Smooth muscle cell (in vitro differentiated cells): ENCODE measurements around a stretch of chr19.

DNA sequence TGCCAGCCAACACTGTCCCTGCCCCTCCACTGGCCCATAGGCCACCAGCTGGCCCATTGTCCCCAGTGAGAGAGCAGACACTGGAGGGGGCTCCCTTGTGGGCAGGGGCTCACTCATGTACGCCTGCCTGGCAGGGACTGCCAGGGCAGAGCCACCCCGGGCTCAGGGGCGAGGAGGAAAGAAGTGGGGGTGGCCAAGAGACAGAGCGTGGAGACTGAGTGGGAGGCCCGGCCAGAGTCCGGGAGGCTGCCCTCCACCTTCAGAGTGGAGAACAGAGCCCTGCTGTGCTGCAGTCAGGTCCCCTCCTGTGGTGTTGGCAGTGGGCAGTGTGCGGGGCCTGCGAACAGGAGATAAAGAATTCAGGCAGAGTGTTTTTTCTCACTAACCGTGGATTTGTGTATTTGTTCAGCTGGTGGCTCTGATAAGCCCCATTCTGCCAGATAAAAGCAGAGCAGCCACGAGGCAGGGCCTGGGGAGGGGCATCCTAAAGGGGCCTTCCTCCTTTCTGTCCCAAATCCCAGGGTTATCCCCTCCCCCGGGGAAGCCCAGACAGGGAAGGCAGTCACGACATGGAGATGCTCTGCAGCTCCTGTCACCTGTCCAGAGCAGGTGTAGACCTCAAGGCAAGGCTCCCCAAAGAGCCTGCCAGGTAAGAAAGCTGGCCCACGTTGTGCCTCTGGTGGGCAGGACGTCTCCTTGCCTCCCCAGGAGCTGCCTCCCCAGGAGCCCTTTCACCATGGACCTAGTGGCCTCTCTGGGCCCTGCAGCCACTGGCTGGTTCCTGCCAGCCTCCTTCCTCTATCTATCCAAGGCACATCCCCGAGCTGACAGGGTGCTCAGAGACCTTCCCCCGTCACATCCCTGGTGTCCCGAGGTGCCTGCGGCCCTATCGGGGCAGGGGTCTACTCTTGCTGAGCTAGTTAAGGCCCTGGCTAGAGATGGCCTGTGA lies 33.0 kb downstream of the LYL1 start:
- RAMPAGE, long total RNA: no peak

GRCh38 chr19:13076266-13076702 lies 26.4 kb downstream of the LYL1 start:
- RAMPAGE, long total RNA: no peak

- RAMPAGE, long total RNA: no peak
These were observed 7.9 kb downstream of the LYL1 start for GRCh38 chr19:13094679-13095295.

- RAMPAGE, long total RNA: no peak
These were observed 7.2 kb downstream of the LYL1 start for GRCh38 chr19:13095296-13096077.

DNA sequence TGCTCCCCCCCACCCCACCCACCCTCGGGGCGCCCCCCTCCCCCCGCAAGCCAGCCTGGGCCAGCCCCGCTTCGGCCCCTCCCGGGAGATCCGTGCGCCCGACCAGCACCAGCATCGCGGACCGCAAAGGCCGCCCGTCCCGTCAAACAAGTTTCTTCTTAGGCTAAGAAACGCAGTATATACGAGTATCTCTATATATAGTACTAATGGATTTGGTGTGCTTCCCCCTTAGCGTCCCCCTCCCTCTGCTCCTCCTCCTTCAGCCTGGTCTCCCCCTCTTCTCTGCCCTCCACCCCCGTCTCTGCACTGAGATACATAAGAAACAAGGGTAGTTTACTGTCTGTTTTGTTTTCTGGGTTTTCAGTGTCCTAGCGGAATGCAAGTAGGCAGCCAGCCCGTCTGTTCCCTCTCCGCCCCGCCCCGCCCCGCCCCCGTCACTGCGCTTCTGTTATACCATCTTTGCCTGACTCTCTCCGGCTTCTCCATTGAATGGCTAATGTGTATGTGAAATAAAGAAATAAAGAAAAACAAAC lies 4.3 kb downstream of the LYL1 start:
- RAMPAGE, long total RNA: no peak

DNA sequence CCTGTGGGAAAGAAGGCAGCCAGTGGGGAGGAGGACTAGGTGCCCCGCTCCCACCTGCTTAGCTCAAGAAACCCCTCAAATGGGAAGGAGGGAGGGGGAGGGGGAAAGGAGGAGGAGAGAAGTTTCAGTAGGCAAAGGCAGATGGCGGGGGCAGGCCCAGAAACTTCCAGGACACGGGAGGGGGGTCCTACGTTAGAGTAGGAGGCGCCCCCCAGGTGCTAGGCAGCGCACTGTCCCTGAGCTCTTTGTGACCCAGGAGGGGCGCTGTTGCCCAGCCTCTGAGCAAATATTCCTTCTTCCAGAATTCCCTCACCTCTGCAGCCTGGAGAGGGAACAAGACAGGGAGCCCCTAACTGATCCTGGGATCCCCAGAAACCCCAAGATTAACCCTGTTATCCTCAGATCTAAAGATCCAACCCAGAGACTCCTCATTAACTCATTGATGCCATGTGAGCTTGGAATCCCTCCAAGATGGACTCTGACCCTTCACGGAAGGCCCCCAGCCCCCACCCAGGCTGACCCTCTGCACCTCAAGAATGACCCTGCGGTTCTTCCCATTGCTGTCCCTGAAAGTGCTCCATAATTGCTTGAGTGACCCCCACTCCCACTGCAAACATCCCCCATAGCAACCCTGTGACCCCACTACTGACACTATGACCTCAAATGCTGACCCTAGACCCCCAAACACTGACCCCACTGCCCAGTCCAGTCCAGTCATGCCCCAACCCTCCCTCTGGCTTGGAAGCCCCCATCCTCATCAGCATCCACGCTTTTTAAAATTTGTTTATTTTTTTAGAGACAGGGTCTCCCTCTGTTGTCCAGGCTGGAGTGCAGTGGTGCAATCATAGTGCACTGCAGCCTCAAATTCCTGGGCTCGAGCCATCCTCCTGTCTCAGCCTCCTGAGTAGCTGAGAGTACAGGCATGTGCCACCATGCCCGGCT lies 1.2 kb downstream of the LYL1 start:
- RAMPAGE, long total RNA: no peak

- RAMPAGE, long total RNA: no peak
These were observed 5.5 kb downstream of the IER2 start for GRCh38 chr19:13155451-13156372.

DNA sequence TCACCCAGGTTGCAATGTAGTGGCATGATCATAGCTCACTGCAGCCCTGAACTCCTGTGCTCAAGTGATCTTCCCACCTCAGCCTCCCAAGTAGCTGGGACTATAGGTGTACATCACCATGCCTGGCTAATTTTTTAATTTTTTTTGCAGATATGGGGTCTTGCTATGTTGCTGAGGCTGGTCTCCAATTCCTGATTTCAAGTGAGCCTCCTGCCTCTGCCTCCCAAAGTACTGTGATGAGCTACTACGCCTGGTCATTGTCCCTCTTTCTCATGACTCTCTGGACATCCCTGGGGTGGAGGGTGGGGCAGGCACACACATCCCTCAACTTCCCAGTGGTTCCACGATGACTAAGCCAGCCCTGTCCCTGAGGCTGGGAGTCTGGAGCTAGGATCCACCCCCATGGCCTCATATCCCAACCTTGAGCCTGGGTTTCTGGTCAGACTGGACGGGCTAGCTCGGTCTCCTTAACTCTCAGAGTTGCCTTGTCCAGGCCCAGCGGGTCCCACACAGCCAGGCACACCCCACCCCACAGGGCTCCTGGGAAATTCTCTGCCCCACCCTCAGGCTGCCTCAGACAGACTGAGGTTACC lies 19.5 kb downstream of the IER2 start:
- RAMPAGE, long total RNA: no peak

DNA sequence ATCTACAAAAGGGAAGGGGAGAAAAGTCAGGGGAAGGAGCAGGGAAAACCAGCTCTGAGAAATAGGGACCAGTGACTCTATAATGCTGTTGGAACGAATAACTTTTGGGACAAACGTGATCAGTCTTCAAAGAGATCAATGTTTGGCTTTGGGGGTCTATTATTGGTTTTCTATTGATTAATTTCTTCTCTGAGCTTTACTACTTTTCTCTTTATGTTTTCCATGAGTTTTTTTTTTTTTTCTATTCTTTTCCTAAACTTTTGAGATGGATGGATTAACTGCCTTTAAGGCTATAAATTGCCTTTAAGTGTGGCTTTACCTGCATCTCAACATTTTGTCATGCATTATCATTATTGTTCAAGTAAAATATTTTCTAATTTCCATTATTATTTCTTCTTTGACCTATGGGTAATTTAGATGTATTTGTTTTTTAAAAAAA lies 146.5 kb downstream of the CACNA1A start:
- RAMPAGE, long total RNA: no peak

- RAMPAGE, long total RNA: no peak
These were observed 114.7 kb upstream of the YJU2B start for GRCh38 chr19:13632709-13633605.

DNA sequence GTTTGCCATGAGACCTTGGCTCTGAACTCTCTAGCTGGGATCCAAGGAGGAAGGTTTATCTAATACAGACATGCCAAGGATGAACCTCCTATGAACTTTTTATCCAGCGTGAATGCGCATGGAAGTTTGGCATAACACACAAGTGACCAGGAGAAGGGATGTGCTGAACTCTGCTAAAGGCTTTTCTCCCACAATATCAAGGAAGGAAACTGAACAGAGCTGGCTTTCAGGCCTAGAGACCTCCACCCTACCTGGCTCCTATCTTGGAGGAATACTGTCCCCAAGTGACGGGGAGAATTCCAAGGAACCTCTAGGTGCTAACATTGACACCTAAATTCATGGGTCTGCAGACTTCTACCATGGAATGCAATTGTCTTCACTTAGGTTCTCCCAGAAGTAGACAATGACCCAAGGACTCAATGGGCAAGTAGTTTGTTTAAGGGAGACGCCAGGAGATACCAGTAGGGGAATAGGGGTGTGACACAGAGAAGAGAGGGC lies 51.2 kb upstream of the YJU2B start:
- RAMPAGE, long total RNA: no peak

GRCh38 chr19:13804543-13805232 lies 9.4 kb downstream of the ZSWIM4 start:
- RAMPAGE, long total RNA: no peak

DNA sequence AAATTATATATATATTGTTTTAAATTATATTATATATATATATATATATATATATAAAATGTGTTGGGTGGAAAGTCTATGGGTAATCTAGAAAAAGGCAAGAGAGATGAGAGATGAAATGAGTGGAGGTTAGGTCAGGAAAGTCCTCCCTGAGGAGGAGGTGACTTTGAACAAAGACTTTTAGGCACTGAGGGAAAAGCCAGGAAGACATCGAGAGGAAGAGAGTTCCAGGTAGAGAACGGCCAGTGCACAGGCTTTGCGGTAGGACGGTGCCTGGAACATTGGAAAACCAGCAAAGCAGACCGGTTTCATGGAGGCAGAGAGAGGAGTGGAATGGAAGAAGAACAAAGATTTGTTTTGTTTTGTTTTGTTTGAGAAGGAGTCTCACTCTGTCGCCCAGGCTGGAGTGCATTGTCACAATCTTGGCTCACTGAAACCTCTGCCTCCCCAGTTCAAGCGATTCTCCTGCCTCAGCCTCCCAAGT lies 31.2 kb upstream of the NANOS3 start:
- RAMPAGE, long total RNA: no peak

GRCh38 chr19:13846567-13847641 lies 30.0 kb upstream of the NANOS3 start:
- RAMPAGE, long total RNA: start-site peak on the plus strand at chr19:13846893-13846935, 54 and 66 reads in 2 replicates

- RAMPAGE, long total RNA: no peak
These were observed 279 bp downstream of the MISP3 start for GRCh38 chr19:14072868-14073261.

DNA sequence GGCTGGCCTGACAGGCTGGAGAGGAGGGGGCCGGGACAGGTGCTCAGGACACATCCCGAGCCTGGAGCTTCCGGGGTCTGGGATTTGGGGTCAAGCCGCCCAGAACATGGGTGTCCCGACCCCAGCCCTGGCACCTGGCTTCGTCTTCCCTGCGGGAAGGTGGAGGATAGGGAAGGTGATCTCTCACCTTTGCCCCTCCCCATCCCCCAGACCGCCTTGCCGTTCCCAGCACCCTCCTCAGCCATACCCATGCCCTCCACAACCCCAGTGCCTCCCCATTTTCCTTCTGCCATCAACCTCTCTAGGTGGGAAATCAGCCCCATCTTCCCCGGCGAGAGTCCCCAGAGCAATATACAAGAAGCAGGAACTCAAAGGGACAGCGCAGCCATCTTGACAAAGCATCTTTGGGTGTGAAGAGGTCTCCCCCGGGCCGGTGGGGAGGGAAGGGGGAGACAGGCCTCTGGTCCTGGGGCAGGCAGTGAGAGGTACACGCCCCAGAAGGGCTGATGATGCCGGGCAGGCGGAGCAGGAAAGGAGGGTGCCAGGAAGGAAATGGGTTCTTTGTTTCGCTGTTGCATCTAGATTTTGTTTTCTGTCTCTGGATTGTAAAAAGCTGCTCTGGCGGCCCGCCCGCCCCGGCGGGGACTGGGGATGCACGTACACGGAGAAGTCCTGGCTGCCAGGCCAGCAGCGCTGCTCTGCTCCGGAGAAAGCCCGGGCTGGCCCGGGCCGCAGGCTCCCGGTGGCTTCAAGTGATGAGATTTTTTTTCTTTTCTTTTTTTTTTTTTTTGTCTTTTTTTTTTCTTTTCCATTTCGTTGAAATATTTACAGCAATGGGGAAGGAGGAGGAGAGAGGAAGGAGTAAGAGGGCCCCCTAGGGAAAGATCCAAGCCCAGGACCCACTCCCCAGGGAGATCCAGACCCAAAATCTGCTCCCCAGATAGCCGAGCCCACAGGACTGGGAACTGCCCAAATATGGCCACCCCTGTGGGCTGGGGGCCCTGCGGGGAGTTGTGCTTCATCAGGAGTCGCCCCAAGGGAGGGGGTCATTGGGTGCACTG lies 13.1 kb upstream of the ASF1B start:
- RAMPAGE, long total RNA: no peak

GRCh38 chr19:14159966-14160921 lies 23.9 kb upstream of the ASF1B start:
- RAMPAGE, long total RNA: no peak

GRCh38 chr19:14169852-14170454 lies 33.6 kb upstream of the ASF1B start:
- RAMPAGE, long total RNA: no peak

GRCh38 chr19:14400747-14402204 lies 17.9 kb downstream of the DDX39A start:
- RAMPAGE, long total RNA: no peak

- RAMPAGE, long total RNA: no peak
These were observed 2.7 kb downstream of the DNAJB1 start for GRCh38 chr19:14515558-14515834.